ENCODE measurements around a stretch of chr4.

DNA sequence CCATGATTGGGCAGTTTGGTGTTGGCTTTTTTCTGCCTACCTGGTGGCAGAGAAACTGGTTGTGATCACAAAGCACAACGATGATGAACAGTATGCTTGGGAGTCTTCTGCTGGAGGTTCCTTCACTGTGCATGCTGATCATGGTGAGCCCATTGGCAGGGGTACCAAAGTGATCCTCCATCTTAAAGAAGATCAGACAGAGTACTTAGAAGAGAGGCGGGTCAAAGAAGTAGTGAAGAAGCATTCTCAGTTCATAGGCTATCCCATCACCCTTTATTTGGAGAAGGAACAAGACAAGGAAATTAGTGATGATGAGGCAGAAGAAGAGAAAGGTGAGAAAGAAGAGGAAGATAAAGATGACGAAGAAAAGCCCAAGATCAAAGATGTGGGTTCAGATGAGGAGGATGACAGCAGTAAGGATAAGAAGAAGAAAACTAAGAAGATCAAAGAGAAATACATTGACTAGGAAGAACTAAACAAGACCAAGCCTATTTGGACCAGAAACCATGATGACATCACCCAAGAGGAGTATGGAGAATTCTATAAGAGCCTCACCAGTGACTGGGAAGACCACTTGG is 59.5 kb downstream of the MEPE start:
- PRO-cap, result no peak
- RAMPAGE, long total RNA, 5 experiments, result no peak in any of the 5 experiments
- RRBS, result no CpG with 5 or more reads among the region's 3 CpGs

DNA sequence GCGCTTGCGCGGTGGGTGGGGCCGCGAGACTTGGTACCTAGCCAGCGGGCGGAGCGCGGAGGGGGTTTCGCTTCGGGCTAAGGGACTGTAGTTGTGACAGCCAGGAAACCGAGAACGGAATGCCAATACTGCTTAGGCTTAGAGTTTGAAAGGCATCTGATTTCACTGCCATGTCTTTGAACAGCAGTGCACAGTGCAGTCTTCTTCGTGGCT is 388 bp upstream of the PPM1K start:
- PRO-cap, result bidirectional peak, plus-strand start at position 90 of the sequence, minus-strand start outside the sequence
- RAMPAGE, long total RNA, 5 experiments, result no peak in any of the 5 experiments
- RRBS, result no CpG with 5 or more reads among the region's 14 CpGs

DNA sequence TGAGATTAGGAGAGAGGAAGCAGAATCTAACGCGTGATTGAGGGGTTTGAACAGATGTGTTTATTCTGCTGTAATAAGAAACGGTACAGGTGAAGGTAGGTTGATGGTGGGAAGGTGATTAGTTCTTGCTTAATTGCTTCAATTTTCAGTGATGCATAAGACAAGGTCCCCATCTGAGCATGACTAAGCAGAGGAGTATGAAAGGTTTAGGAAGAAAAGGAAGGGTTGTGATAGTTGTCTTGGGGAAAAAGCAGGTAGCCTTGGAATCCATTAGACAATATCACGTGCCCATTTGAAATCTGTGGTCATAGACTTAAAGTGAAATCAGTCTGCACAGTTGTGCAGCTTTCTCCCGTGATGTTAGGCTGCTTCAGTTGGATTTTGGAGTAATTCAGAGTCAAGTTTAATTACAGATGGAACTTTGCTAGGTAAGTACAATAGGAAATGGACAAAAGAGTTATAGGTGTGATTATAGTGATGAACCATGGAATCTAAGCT is 22.9 kb downstream of the HERC6 start:
- PRO-cap, result no peak
- RAMPAGE, long total RNA, 5 experiments, result no peak in any of the 5 experiments
- RRBS, result no CpG with 5 or more reads among the region's 5 CpGs

DNA sequence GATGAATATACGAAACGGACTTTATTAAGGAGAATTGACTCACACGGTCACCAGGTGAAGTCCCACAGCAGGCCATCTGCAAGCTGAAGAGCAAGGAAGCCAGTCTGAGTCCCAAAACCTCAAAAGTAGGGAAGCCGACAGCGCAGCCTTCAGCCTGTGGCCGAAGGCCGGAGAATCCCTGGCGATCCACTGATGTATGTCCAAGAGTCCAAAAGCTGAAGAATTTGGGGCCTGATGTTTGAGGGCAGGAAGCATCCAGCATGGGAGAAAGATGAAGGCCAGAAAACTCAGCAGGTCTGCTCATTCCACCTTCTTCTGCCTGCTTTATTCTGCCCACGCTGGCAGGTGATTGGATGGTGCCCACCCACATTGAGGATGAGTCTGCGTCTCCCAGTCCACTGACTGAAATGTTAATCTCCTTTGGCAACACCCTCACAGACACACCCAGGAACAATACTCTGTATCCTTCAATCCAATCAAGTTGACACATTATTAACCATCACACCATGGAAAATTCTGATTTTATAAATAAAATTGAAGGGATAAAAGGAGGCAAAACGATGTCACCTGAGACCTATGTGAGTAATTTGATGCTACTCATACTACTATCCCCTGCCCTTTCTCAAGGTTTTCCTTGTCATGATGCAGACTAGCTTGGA is 9.5 kb upstream of the PIGY start:
- PRO-cap, result no peak
- RAMPAGE, long total RNA, 5 experiments, result no peak in any of the 5 experiments
- RRBS, result no CpG with 5 or more reads among the region's 11 CpGs

DNA sequence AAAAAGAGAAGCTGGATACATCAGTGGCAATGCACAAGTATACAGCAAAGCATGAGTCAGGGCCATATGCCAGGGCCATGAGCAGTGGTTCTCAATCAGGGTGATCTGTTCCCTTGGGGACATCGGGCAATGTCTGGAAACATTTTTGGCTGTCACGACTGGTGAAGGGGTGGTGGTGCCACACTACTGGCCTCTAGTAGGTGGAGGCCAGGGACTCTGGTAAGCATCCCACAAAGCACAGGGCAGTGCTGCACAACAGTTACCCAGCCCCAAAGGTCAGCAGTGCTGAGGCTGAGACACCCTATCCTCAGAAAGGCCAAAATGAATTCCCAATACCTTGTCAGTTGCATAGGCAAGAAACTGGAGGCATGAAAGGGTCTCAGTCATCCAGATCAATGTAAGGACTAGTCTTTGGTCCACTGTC is 36.9 kb upstream of the NAP1L5 start:
- PRO-cap, result no peak
- RAMPAGE, long total RNA, 5 experiments, result no peak in any of the 5 experiments
- RRBS, result no CpG with 5 or more reads among the region's 2 CpGs

DNA sequence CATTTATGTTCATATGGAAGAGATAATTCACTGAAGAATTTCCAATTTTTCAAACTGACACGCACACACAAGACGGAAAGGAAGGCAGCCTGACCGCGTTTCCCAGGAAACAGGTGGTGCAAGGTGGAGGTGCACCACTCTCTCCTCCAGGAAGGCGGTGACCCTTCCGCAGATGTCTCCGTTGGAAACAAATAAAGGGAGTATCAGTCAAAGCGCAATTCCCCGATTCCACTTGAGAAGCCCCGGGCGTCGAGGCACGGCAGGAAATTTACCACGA is 854 bp upstream of the TIGD2 start:
- PRO-cap, result no peak
- RAMPAGE, long total RNA, 5 experiments, result no peak in any of the 5 experiments
- RRBS, result 3% methylated on average over 5 of the region's 14 CpGs

GRCh38 chr4:89274173-89275197 is 33.1 kb downstream of the GPRIN3 start:
- PRO-cap, result no peak
- RAMPAGE, long total RNA, 5 experiments, result no peak in any of the 5 experiments
- RRBS, result no CpG with 5 or more reads among the region's 10 CpGs

DNA sequence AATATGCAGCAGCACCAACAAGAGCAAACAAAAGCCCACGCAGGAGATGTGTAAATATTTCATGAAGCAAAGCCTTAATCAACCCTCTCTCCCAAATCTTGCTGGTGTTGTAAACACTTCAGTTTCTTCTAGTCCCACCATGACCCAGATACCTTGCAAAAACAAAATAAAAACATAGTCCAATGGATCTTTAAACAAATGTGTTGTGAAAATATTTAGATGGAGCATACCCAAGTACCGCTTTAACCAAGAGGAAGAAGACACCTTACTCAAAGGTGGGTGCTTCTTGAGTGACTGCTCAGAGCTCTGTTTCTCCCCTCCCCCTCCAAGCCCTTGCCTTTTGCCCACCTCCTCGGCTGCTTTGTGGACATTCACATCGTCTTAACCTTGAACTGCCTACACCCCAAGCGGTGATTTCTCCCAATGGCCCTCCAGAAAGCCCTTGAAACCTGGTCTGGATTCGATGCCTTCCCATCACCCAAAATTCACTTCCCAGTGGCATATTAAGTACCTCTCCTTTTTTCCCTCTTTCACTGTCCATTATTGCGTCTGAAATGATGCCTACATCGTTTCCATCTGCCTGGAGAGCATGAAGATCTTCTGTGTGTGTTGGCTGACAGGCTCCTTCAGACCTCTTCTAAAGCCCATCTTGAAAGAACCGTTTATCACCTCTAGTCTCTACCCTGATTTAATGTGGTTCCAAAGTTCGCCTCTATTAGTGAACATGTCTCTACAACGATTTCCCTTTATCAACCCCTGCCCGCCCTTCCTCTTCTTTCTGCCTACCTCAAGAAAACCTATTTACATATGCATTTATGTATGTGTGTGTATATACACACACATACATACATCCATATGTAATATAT is 1.0 kb downstream of the GPRIN3 start:
- PRO-cap, result no peak
- RAMPAGE, long total RNA, 5 experiments, result no peak in any of the 5 experiments
- RRBS, result no CpG with 5 or more reads among the region's 12 CpGs

DNA sequence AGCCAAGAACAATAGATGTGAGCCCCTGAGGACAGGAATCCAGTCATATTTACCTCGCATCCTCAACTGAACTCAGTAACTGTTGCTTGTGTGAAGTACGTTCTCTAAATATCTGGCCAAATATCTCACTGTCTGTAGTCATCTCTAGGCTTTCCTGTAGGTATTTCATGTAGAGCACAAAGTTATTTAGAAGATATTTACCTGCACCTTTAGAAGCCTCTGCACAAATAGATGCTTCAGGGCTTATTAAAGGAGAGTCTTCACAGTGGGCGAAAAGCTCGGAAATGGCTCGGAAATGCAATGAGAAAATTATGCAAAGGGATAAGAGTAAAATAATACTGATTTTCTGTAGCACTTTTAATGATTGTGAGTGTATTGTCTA is 13.1 kb upstream of the GPRIN3 start:
- PRO-cap, result no peak
- RAMPAGE, long total RNA, 5 experiments, result no peak in any of the 5 experiments
- RRBS, result no CpG with 5 or more reads among the region's 5 CpGs

- PRO-cap, result no peak
- RAMPAGE, long total RNA, 5 experiments, result no peak in any of the 5 experiments
- RRBS, result no CpG with 5 or more reads among the region's 3 CpGs
These were observed 104.0 kb upstream of the GPRIN3 start for GRCh38 chr4:89411557-89412047.

GRCh38 chr4:89549796-89550090 is 242.1 kb upstream of the GPRIN3 start:
- PRO-cap, result no peak
- RAMPAGE, long total RNA, 5 experiments, result no peak in any of the 5 experiments
- RRBS, result no CpG with 5 or more reads among the region's 1 CpG

DNA sequence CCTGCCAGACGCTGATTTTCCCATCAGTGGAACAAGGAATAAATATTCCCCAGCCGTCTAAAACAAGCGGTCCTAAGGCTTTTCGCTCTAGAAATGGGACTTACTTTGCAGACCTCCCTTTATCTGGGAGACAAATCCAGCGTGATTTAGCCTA is 813 bp upstream of the SNCA start:
- PRO-cap, result no peak
- RAMPAGE, long total RNA, 5 experiments, result no peak in any of the 5 experiments
- RRBS, result no CpG with 5 or more reads among the region's 5 CpGs

GRCh38 chr4:90532772-90532971 is 405.5 kb downstream of the CCSER1 start:
- PRO-cap, result no peak
- RAMPAGE, long total RNA, 5 experiments, result no peak in any of the 5 experiments
- RRBS, result no CpG with 5 or more reads among the region's 2 CpGs

DNA sequence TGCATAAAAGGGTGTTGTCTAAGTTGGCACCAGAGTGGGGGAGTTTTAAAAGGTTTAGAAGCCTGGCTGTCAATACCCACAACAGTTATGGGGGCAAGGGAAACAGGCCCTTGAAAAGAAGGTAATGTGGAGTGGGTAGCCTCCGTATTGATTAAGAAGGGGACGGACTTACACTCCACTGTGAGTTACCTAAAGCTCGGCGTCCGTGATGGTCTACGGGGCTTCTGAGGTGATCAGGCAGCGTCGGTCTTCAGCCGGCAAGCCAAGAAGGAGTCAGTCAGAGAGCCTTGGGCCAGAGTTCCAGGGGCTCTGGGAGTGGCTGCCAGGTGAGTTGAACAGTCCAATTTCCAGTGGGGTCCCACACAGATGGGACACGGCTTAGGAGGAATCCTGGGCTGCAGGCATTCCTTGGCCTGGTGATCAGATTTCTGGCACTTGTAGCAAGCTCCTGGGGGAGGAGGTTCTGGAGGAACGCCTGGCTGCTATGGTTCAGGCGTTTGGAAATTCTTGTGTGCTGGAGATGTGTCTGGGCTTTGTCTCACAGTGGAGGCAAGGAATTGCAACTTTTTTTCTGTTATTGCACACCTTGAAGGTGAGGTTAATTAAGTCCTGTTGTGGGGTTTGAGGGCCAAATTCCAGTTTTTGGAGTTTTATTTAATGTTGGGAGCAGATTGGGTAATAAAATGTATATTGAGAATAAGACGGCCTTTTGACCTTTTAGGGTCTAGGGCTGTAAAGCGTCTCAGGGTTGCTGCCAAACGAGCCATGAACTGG is 29.1 kb upstream of the GRID2 start:
- PRO-cap, result no peak
- RAMPAGE, long total RNA, 5 experiments, result no peak in any of the 5 experiments
- RRBS, result no CpG with 5 or more reads among the region's 15 CpGs

GRCh38 chr4:93831854-93832648 is 3.5 kb downstream of the ATOH1 start:
- PRO-cap, result no peak
- RAMPAGE, long total RNA, 5 experiments, result no peak in any of the 5 experiments
- RRBS, result no CpG with 5 or more reads among the region's 23 CpGs

DNA sequence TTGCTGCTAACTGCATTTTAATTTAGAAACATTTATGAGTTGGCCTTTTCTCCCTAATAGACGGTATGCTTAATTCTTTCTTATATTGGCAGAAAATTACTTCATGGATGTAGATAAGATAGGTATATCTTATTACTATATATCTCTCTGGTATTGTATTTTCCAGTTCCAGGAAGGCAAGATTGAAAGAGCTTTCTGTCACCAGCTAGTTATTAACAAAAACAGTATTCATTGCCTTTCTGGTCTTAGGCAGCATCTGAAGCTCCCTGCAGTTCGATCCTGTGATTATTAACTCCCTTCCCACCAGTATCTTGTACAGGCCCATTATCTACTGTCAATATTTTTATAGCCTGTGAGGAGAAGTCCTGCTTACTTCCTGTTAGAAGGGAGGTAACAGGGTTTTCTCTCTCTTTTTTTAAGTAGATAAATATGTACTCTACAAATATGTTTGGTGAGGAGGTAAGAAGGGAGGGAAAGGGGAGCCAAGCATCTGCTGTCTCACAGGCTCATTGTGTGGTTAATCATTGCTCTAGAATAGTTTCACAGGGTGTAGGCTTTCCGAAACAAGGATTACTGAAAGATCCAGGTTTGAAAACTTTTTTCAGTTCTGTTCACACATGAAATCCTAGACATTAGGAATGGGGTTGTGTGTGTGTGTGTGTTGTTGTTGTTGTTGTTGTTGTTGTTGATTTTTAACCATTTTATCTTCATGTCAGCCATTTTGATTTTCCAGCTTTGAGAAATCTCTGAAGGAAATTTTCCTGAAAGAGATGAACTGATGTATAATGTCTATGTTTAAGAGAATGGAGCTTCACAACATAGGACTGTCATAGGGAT is 14.1 kb downstream of the ATOH1 start:
- PRO-cap, result no peak
- RAMPAGE, long total RNA, 5 experiments, result no peak in any of the 5 experiments
- RRBS, result no CpG with 5 or more reads among the region's 3 CpGs

DNA sequence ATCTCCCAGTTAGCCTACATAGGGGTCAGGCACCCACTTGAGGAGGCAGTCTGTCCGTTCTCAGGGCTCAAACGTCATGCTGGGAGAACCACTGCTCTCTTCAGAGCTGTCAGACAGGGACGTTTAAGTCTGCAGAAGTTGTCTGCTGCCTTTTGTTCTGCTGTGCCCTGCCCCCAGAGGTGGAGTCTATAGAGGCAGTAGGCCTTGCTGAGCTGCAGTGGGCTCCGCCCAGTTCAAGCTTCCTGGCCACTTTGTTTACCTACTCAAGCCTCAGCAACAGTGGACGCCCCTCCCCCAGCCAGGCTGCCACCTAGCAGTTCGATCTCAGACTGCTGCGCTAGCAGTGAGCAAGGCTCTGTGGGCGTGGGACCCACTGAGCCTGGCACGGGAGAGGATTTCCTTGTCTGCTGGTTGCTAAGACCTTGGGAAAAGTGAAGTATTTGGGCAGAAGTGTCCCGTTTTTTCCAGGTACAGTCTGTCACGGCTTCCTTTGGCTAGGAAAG is 59.7 kb upstream of the SMARCAD1 start:
- PRO-cap, result no peak
- RAMPAGE, long total RNA, 5 experiments, result no peak in any of the 5 experiments
- RRBS, result no CpG with 5 or more reads among the region's 11 CpGs

GRCh38 chr4:94236759-94237414 is 29.2 kb downstream of the SMARCAD1 start:
- PRO-cap, result no peak
- RAMPAGE, long total RNA, 5 experiments, result start-site peak on the plus strand in 3 of 5 experiments, at chr4:94236894-94237015 at its widest, 8 to 28 reads per replicate
- RRBS, result no CpG with 5 or more reads among the region's 5 CpGs

GRCh38 chr4:94505545-94505979 is 53.8 kb downstream of the PDLIM5 start:
- PRO-cap, result no peak
- RAMPAGE, long total RNA, 5 experiments, result no peak in any of the 5 experiments
- RRBS, result no CpG with 5 or more reads among the region's 5 CpGs

DNA sequence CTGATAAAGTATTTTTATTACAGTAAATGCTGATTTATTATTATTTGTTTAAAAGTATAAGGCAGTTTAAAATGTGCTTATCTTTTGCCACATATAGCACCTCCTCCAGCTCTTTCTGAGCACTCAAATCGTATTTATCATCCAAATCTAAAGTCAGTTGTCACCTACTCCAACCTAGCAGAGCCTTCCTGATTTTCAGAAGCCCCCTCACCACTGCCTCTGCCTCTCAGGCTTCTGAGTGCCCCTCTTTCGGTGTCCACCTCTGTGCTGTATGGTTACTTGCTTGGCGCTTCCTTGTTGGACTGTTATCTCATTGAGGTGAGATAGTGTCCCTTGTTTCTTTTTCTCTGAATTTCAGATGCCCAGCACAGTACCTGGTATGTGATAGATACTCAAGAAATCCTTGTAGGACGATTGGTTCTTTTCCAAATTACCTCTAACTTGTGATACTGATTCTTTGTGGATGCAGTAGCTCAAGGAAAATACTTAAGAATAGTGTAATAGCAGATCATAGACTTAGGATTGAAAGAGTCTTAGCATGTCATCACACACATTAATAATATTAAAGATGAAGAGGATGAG is 2.7 kb downstream of the BMPR1B start:
- PRO-cap, result no peak
- RAMPAGE, long total RNA, 5 experiments, result no peak in any of the 5 experiments
- RRBS, result no CpG with 5 or more reads among the region's 4 CpGs

Data from stomach (tissue), 7 donors.